Thoracic aorta (tissue), 1 donor: ENCODE measurements around the gene SENP1.

DNA sequence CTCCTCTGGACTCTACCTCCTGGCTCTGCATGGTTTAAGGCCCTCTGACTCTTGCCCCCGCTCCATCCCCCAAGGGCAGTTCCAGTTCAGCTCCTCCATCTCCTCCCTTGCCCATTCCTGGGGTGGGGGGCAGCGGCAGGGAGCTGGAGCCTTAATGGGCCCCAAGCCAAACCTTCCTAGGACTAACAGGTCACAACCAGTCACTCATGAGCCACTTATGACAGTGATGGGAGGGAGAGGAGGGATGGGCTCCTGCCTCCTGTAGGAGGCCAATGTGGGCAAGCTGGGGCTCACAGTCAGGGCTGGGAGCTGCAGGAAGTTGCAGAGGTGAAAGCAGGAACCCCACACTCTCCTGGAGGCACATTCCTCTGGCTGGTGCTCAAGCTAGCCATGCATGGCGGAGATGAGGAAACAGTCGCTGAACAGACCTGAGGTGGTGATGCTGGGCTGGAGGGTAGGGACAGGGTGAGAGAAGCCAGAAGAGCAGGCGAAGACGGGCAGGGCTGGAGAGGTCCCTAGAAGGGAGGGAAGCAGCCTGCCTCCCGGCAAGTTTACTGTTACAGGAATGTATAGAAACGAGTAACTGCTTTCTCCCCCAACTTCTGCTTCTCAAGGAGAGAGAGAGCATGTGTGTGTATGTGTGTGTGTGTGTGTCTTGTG is 5.0 kb upstream of the RAPGEF3 start:
- RAMPAGE, long total RNA, result no peak

DNA sequence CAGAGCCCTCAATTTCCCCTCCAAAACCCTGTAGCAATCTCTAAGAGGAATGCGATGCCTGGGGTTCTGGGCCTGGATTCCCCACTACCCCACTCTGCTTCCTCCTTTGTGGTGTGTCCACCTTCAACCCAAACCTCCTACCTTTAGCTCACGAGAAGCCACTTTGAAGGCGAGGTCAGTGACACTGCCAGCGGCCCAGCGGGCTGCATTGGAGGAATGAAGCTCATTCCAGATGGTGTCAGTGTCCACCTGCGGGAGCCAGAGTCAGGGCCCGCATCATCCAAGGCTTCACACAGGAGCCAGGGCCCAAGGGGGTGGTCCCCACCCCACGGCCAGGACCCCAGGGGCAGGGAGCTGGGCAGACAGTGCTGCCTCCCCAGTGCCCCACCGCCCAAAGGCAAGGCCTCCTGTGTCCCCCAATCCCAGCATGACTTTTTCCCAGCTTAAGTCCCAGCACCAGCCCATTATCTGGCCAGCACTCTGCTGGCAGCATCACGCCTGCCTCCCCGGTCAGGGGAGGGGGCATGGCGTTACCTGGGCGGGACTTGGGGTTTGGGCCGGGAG is 16.7 kb downstream of the SLC48A1 start:
- RAMPAGE, long total RNA, result no peak

GRCh38 chr12:47811478-47812500 is 7.9 kb downstream of the HDAC7 start:
- RAMPAGE, long total RNA, result no peak

- RAMPAGE, long total RNA, result no peak
Observed at GRCh38 chr12:47818145-47818485, 1.6 kb downstream of the HDAC7 start.

GRCh38 chr12:47834115-47835607 is 15.0 kb upstream of the HDAC7 start:
- RAMPAGE, long total RNA, result no peak

DNA sequence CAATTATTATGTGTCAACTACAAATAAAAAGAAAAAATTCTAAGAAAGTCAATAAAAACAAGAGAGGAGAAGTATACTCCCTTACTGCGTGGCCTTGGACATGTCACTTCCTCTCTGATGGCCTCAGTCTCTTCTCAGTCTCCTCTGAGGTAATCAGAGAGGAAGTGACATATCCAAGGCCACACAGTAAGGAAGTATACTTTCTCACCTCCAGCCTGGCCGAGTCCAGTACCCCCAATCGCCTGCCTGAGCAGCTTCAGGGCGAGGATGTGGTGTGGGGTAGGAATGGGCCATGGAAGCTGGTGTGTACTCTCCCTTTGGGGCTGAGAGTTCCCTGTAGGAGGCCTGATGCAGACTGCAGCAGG is 15.8 kb downstream of the VDR start:
- RAMPAGE, long total RNA, result no peak

DNA sequence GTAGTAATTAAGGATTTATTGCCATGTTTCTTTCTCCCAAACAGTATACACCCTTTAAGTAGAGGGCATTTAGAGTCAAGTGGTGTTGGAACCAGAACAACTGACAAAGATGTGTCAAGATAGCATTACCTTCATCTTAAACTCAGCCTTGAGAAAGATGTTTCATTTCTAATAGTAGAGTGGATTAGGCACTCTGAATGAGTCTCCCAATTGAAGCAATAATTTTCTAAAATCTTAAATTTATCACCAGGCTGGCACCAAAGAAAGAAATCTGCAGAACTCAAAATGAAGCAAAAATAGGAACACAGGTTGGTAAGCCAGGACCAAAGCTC is 8.1 kb upstream of the VDR start:
- RAMPAGE, long total RNA, result no peak

DNA sequence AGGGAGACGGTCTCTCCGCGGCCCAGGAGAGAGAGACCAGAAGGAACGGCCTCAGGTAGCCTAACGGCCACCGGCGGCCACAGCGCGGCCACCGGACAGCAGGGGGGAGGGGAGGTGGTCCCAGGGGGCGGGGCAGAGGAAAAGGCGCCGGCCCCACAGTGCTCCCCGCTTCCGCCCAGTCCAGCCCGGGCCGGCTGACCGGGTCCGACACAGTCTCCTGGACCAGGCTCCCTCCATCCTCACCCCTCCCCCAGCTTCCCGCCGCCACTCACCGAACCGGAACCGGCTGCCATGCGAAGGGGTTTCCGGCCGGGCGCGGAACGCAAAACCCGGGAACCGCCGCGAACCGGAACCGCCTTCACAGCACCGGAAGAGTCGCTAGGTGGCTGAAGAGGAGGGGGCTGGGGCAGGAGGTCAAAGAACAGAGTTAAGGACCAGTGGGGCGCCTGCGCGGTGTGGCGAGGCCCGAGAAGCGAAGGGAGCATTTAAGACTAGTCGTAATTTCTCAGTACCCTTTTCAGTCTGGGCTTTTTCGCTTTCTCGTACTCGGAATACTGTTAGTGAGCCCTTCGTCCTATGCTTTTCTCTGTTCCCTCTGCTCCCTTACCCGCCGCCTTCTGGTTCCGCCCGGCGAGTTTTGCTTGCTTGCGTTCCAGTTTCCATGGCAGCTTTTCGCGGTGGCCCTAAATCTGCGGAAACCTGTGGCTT is at the start of gene SENP1:
Gene SENP1 (minus strand): TSS at position 324 of the 708 bp plus-strand sequence.
- RAMPAGE, long total RNA, result start-site peak on the minus strand centred at position 92 of the sequence, 61 bp wide, 22 reads; start-site peak on the minus strand centred at position 282 of the sequence, 113 bp wide, 52 reads

GRCh38 chr12:48125794-48126423 is 6.7 kb downstream of the PFKM start:
- RAMPAGE, long total RNA, result no peak

DNA sequence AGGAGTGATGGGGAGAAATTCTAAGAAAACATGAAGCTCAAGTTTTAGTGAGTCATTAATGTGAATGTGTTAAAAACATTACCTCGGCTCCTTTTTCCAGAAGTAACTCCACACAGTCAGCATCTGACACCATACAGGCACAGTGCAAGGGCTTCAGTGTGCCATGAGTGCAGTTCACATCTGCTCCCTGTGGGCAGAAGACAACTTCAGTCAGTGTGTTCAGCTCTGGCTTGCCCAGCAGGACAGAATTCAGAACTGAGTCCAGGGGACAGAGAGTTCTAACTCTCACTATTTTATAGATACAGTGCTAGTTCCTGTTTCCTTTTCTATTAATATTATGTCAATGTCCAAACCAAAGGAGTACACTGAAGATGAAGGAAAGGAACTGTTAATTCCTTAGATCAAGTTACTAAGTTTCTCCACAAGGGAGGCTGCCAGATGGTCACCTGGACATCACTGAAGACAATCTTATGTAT is 6.2 kb downstream of the ASB8 start:
- RAMPAGE, long total RNA, result no peak

- RAMPAGE, long total RNA, result no peak
Observed at GRCh38 chr12:48185078-48185695, 1.7 kb downstream of the CCDC184 start.

- RAMPAGE, long total RNA, result no peak
Observed at GRCh38 chr12:48664633-48665035, 17.4 kb downstream of the KANSL2 start.

DNA sequence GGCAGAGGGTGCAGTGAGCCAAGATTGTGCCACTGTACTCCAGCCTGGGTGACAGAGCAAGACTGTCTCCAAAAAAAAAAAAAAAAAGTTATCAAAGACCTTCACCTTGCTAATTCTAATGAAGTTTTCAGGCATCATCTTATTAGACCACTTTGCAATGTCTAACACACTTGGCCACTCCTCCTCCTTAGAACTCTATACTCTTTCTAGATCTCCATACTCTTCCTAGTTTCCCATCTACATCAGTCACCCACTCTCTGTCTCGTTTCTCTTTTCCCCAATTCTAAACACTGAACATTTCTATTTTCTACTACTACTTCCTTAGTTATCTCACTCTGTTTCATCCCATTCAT is 3.0 kb upstream of the KANSL2 start:
- RAMPAGE, long total RNA, result no peak

DNA sequence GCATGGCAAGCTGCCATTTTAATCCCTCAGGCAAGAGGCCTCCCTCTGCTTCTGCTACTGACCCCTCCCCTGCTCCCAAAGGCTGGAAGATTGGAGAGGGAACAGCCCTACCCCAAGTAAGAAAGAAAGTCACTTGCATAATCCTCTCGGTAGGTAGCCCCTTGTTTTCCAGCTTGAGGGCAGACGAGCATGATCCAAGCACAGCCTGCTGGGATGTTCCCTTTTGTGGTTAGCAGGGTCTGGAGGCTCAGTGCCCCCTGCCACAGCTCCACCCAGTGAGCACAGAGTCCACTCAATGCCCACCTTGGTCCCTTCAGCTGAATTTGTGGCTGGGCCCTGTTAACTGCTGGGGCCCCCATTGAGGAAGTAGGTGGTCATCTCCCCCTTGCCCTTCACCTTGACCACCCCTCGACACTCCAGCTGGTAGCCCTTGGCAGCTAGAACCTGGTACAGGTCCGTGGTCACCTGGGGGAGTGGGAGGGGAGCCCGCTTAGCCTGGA is 20.6 kb downstream of the ADCY6 start:
- RAMPAGE, long total RNA, result no peak

DNA sequence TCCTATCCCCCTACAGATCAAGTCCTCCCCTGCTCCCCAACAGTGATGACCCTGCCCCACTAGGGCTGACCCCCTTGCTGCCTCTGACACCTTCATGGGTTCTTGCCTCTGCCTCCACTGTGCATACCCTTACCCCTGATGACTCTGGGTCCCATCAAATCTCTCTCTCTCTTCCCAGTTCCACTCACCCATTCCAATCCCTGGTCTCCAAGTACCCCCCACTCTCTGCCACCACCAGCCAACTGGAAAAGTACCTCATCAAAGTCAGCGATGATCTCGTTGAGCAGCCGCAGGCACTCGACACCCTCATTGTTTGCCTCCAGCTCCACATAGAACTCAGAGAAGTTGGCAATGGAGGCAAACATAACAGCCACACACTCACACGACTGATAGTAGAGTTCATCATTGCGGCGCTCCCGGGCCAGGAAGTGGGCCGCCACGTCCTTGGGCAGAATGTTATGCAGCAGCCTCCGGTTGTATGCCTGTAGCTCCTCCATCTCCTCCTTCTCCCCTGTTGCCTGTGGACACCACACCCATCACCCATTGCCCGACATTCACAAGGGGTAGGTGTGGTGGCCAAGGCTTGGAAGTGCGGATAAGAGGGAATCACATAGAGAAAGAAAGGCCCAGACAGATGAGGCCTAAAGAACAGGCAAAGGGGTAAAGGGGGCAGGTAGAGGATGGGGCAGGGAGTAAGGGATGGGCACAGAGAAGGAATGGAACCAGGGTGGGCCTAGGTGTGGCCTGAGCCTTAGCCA is 17.3 kb downstream of the ADCY6 start:
- RAMPAGE, long total RNA, result no peak

GRCh38 chr12:48997982-48999162 is 803 bp downstream of the DDN start:
- RAMPAGE, long total RNA, result no peak

DNA sequence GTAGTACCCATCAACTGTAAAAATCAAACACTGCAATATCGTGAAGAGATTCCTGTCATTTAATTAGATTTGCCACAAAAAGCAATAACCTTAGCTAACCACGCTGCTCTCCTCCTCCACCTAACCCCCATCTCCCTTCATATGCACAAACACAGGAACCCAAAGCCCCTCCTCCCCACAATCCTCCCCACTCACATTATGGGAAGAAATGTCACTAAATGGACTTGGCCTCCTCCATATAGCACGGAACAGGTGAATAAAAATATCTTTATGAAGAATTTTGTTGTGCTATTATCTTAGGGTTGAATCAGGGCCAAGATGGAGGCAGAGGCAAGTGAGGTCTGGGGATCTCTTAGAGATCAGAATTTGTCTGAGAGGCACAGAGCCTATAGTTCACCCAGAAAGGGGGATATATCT is 3.1 kb upstream of the DDN start:
- RAMPAGE, long total RNA, result no peak

DNA sequence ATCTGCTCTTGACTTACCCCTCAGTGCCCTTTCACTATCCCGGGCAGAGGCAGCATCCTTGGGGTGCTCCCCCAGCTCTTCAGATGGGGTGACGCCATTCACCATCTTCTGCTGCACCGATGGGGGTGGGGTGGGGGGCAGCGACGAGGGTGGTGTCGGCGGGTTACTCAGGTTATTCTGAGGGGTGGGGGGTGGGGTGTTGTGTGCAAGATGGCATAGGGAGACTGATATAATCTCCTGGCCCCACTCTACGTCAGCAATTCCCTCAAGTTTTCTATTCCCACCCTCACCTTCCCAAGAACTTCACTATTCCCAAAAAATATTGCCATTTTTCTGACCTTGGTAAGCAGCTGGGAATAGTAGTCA is 11.7 kb upstream of the PRKAG1 start:
- RAMPAGE, long total RNA, result no peak

DNA sequence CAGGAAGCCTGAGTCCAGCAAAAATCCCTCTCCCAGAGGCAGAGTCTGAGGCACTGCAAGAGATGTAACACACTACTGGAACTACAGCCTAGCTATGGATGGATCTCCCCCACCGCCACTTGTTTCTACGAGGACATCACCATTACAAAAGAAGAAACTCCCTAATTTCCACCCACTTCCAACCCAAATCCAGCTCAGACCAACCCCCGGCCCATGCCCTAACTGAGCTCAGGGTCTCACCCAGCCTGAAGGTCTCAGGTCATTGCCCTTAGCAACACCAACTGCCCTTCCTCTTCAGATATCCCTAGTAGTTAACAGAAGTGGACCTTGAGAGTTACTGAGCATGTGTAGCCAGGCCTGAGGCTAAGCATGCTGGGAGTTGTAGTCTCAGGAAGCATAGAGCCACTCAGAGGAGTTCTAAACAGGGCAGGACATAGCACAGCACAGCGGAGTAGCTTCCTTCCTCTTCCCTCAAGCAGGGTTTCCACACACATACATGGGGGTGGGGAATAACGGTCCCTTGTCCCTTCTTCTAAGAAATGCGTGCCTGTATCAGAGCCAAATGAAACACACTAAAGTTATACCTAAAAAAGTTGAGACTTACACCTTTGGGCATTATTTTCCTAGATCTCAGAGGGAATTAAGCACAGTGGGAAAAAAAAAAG is 4.7 kb downstream of the KMT2D start:
- RAMPAGE, long total RNA, result no peak

GRCh38 chr12:49187158-49187761 is 1.6 kb downstream of the TUBA1A start:
- RAMPAGE, long total RNA, result no peak